Airway epithelial cell (primary cell): ENCODE measurements around a stretch of chr2.

GRCh38 chr2:32235191-32235755, 29.4 kb downstream of the NLRC4 start:
- RAMPAGE, long total RNA = no peak

DNA sequence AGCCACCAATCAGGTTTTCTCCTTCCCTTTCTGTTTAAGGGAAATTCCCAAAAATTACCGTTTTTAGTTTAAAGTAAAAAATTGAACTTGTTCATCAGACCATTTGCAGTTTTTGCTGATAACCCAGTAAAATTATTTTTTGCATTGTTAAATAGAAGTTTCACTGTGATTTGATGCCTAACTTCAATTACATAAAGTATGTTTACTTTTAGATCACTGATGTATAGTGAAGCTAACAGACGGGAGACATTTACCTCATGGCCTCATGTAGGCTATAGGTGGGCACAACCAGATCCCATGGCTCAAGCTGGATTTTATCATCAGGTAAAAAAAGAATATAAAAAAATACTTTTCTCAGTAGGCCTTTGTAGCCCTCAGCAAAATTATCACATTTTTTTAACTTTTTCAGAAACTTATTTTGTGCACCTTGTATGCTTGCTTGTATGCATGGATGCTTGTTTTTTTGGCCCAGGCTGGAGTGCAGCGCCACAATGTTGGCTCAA, 35.1 kb downstream of the BIRC6 start:
- RAMPAGE, long total RNA = no peak

DNA sequence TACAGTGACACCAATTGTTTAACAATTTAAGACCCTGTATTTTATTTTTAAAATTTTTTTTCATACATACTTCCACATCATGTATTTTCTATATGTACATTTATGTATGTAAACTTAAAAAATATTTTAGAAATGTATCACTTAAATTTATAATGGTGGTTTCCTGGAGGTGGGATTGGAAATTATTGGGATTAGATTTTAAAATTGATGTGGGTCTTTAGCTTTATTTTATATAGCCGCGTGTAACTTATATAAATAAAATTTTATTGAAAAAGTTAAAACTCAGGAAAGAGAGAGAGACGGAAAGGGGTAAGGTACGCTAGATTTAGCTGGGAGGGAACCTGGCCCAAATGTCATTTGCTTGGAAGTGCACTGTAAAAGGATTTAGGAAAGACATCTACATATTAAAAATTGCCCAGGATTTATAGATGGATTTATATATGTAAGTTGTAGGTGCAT, 41.7 kb downstream of the BIRC6 start:
- RAMPAGE, long total RNA = no peak

DNA sequence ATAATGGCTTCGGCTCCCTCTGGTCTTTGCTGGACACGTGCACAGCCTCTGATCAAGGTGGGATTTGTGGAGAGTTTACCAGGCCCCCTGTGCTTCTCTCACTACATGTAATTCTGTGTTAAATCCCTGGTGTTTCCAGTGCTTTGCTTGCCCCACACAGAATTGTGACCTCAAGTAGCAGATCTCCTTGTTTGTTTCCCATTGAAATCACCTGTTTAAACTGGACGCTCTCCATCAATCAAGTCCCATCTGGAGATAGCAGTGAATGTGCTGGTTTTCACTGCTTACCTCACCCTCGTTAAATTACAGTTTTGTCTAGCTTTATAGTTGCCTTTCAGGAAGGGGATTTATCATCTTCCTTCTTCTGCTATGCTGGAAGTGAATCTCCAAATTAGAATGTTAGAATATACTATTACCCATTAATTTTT, 71.4 kb downstream of the BIRC6 start:
- RAMPAGE, long total RNA = no peak

- RAMPAGE, long total RNA = no peak
Measured at GRCh38 chr2:32514901-32515867, 112.7 kb upstream of the TTC27 start.

DNA sequence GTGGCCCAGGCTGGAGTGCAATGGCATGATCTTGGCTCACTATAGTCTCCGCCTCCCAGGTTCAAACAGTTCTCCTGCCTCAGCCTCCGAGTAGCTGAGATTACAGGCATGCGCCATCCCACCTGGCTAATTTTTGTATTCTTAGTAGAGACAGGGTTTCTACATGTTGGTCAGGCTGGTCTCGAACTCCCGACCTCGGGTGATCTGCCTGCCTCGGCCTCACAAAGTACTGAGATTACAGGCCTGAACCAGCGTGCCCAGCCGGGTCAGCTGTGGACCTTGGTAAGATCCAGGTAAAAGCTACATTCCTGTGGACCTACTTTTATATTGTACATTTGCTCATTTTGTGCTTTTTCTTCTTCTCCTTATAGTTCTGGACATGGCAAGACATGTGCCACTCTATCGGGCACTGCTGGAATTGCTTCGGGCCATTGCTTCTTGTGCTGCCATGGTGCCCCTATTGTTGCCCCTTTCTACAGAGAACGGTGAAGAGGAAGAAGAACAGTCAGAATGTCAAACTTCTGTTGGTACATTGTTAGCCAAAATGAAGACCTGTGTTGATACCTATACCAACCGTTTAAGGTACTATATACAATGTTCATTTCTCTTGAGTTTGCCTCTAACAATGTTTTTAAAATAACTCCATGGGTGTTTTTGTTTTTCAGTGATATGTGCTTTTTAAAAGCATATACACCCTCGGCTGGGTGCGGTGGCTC, 52.9 kb upstream of the TTC27 start:
- RAMPAGE, long total RNA = no peak

- RAMPAGE, long total RNA = no peak
Measured at GRCh38 chr2:32947335-32948549, 989 bp downstream of the LTBP1 start.

- RAMPAGE, long total RNA = no peak
Measured at GRCh38 chr2:33292862-33293497, 183.5 kb upstream of the RASGRP3 start.

DNA sequence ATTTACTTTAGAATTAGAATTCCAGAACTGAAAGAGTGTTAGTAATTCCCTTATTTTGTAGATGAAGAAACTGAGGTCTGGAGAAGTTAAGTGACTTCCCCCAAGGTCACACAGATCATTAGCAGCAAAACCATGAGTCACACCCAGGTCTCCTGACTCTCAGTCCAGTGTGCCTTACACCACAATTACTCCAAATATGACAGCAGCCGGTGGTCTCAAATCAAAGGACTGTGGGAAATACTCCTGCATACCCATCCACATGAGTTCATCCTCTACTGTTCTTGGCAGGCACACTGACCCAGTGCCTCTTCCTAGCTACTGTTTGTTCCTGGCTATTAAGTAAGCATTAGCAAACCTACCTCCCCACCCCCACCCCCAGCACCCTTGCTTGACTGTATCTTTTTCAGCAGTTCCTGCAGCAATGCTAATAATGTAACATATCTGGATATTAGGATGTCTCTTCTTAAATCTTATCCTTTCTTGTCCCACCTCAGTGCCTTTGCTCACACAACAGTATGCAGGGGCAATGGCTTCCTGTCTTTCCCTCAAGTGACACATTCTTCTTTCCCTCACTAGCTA, 46.3 kb downstream of the FAM98A start:
- RAMPAGE, long total RNA = no peak

DNA sequence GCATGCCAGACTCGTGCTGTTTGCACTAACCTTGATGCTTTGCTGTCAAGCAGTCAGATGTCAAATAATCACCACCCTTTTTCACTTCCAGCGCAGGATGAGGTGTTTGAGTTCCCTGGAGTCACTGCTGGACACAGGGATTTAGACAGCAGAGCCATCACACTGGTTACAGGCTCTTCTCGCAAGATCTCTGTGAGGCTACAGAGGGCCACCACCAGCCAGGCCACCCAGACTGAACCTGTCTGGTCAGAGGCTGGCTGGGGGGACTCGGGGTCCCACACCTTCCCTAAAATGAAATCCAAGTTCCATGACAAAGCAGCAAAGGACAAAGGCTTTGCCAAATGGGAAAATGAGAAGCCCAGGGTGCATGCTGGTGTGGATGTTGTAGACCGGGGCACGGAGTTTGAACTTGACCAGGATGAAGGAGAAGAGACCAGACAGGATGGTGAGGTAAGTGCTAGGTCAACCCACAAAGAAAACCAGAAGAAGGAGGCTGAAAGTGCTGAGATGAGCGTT, 40.5 kb downstream of the FAM98A start:
- RAMPAGE, long total RNA = no peak

DNA sequence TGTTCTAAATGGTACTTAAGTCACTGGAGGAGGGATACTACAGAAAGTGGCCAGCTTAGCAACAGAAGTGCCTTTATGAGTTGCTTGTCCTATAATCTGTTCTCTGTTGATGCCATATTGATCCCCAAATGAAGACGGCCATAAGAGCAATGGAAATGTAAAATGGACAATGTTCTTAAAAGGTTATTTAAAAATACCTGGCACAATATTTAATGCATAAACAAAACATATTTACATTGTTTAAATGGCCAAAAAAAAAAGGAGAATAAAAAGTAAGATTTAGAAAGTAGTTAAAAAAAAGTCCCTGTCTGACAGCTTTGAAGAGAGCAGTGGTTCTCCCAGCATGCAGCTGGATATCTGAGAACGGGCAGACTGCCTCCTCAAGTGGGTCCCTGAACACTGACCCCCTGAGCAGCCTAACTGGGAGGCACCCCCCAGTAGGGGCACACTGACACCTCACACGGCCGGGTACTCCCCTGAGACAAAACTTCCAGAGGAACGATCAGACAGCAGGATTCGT, 258.2 kb upstream of the CRIM1 start:
- RAMPAGE, long total RNA = no peak

DNA sequence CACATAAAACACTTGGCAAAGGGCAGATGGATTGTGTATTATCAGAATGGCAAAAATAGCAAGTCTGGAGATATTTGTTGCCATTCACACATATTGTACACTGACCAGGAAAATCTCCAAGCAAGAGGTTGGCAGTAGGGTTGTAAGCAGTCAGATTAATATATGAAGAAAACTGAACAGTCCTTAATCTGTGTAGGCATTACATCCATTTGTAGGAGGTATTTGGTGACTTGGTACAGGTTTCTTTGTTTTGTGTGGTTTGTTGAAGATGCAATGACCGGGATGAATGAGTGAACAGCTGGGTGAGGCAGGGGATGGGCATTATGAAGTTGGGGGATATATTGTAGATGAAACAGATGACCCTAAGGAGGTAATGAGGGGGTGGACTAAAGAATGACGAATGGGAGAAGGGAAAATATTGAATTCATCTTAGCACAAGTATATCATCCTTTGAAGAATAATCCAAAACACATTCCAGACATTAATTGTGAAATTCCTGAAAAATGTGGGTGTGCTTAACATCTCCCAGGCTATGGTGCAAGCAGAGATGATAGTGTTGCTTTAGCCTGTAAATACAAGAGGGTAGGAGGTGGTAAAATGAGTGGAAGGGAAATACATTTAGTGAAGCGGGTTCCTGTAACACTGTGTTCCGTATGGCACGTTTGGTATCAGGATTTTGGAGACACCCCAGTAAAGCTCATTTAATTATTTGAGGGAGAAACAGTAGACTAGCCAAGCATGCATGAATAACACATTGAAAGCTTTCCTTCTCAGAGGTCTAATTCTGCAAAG, 5.8 kb downstream of the CRIM1 start:
- RAMPAGE, long total RNA = no peak

DNA sequence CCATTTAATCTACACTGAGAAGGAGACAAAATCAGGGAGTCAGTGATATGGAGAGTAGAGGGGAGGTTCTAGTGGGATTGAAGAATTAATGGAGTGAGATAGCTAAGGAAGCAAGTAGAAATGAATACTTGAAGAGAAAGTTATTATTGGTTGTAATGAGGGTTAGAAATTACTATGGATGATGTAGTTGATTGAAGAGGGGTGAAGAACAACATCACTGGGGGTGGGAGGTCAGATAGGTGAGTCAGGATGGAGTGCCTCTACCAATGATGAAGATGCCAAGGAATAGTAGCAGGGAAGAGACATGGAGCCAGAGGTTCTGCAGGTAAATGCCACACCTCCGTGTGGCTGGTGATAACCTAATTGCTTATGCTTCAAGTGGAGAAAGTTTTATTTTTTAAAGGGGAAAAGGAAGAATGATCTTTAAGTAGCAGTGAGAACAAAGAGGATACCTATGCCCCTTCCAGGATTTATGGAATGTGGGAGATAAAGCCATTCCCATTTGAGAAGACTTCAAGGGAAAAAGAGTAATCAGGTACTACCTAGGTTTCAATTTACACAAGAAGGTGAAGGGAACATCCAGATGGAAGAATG, 44.7 kb downstream of the CRIM1 start:
- RAMPAGE, long total RNA = no peak

DNA sequence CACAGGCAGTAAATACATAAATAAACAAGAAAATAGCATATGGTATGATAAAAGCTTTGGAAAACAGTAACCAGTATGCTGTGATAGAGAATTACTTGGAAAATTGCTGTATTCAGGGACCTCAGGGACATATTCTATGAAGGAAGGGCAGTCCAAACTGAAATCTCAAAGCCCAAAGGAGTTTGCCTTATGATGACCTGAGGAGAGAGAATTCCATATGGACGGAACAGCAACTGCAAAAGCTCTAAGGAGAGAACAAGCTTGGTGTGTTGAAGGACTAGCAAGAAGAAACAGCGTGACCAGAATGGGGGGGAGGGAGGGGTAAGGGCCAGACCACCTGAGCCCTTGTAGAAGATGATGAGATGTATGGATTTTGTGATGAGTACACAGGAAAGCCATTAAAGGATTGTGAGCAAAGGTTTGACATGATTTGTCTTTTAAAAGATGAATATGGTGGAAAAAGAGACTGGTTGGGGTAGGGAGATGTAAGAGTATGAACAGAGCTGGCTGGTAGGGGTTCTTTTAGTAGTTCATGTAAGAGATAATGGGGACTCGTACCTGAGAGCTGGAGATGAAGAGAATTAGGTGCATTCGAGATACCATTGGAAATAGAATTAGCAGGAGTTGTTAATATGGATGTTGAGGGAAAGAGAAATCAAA, 46.7 kb downstream of the CRIM1 start:
- RAMPAGE, long total RNA = no peak

DNA sequence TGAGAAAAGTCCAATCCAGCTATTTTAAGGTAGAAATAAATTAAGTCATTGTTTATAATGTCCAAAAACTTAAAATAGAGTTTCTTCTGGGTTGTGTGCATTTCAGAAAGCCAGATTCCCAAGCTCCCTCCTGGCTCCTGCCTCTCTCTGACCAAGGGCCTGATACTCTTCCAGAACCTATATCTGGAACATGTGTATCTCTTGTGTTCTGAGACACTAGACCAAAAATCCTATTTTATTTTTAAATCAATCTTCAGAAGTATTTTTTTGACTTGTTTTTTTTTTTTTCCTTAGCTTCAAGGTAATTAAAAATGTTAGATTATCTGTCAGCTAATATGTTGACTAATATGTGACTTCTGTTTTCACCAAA, 93.2 kb downstream of the CRIM1 start:
- RAMPAGE, long total RNA = no peak

- RAMPAGE, long total RNA = no peak
Measured at GRCh38 chr2:36530581-36531487, 67.1 kb downstream of the FEZ2 start.

GRCh38 chr2:36699004-36699322, 2.5 kb downstream of the VIT start:
- RAMPAGE, long total RNA = no peak

DNA sequence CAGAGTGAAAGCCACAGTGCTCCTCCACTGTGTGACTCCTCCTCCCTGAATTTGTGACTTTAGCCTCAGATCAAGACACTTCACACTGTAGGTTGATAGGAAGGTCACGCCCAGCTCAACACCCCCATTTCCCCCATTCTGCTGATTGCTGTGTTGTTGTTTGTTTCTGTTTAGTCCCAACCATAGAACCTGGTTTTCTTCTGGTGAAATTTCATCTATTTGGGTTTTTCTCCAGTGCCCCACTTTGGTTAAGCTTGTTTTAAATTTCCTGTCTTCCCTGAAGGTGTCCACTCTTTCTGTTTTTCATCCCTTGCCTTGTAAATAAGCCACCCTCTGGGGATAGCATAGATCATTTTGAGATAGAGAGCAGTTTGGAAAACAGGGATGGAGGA, 102.3 kb downstream of the VIT start:
- RAMPAGE, long total RNA = no peak

DNA sequence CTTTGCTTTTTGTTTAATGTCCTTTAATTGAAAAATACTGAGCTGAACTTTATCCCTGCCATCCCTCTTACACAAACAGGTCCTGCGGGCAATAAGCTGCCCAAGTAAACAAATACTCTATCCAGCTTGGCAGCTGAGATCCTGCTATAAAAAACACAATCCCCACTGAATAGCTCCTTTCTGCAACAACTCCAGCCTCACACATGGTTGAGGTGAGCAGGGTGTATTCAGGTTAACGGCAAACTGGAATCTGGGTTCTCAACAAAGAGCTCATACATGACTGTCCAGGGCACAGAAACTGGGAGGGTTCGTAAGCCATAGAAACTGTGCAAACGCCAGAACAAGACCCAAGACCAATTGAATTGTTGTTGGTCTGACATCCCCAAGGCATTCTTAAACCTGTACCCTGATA, 124.8 kb downstream of the VIT start:
- RAMPAGE, long total RNA = no peak

GRCh38 chr2:36883753-36884422, 82.4 kb downstream of the STRN start:
- RAMPAGE, long total RNA = no peak